Endothelial cell of umbilical vein (primary cell): ENCODE measurements around a stretch of chr4.

- PRO-cap = no peak
CAGE:
- cytosol, long polyA minus RNA = no peak
- cytosol, long polyA plus RNA = no peak
- long polyA plus RNA = no peak
- nucleus, long polyA minus RNA = no peak
- nucleus, long polyA plus RNA = no peak
Measured at GRCh38 chr4:3405157-3405372, 36.7 kb upstream of the HGFAC start.

- PRO-cap = no peak
CAGE:
- cytosol, long polyA minus RNA = no peak
- cytosol, long polyA plus RNA = no peak
- long polyA plus RNA = no peak
- nucleus, long polyA minus RNA = no peak
- nucleus, long polyA plus RNA = no peak
Measured at GRCh38 chr4:3496509-3497002, 33.5 kb downstream of the DOK7 start.

DNA sequence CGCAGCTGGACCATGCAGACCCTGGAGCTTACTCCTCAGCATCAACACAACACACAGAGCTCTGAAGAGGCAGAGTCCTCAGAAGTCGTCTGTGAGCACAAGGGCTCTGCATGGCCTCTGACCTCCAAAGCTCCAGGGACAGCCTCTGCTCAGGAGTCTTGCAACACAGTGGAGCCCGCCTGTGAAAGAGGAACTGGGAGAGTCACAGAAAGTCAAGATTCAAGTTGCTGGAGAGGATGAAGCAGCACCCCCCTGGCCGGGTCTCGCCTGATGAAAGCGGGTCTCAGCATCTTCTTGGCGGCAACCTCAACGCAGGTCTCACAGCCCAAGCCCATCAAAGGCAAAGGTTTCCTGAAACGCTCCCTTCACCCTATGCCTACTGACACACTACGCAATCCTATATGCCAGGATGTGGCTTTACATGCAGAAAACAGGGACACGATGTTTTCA is 2.8 kb downstream of the LRPAP1 start:
- PRO-cap = no peak
CAGE:
- cytosol, long polyA minus RNA = no peak
- cytosol, long polyA plus RNA = no peak
- long polyA plus RNA = no peak
- nucleus, long polyA minus RNA = no peak
- nucleus, long polyA plus RNA = no peak

GRCh38 chr4:3657591-3658274 is 108.5 kb upstream of the ADRA2C start:
- PRO-cap = no peak
CAGE:
- cytosol, long polyA minus RNA = no peak
- cytosol, long polyA plus RNA = no peak
- long polyA plus RNA = no peak
- nucleus, long polyA minus RNA = no peak
- nucleus, long polyA plus RNA = no peak

GRCh38 chr4:3709892-3711084 is 55.9 kb upstream of the ADRA2C start:
- PRO-cap = no peak
CAGE:
- cytosol, long polyA minus RNA = no peak
- cytosol, long polyA plus RNA = no peak
- long polyA plus RNA = no peak
- nucleus, long polyA minus RNA = no peak
- nucleus, long polyA plus RNA = no peak

GRCh38 chr4:4107317-4107837 is 119.4 kb downstream of the OTOP1 start:
- PRO-cap = no peak
CAGE:
- cytosol, long polyA minus RNA = no peak
- cytosol, long polyA plus RNA = no peak
- long polyA plus RNA = no peak
- nucleus, long polyA minus RNA = no peak
- nucleus, long polyA plus RNA = no peak

DNA sequence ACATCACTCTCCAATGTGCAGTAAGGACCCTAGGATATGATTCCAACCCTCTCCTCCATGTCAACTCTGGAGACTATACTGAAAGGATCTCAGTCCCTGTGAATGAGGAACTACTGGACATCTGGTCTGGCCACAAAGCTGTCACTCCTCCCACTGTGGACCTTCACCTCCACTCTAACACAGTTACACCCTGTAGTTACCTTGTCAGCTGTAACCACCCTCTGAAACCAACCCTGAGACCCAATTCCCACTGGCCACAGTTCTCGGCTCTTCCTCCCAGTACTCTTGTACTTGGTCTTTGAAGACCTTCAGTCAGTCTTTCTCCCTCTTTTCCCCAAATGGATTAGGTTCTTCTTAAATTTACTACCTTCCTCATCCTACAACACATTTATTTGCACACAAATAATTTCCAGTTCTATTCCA is 2.8 kb downstream of the TMEM128 start:
- PRO-cap = no peak
CAGE:
- cytosol, long polyA minus RNA = no peak
- cytosol, long polyA plus RNA = no peak
- long polyA plus RNA = no peak
- nucleus, long polyA minus RNA = start-site peak on the minus strand centred at position 258 of the sequence, 136 bp wide, 8 reads
- nucleus, long polyA plus RNA = no peak

GRCh38 chr4:4395762-4396871 is 9.2 kb downstream of the NSG1 start:
- PRO-cap = no peak
CAGE:
- cytosol, long polyA minus RNA = no peak
- cytosol, long polyA plus RNA = no peak
- long polyA plus RNA = no peak
- nucleus, long polyA minus RNA = no peak
- nucleus, long polyA plus RNA = no peak

DNA sequence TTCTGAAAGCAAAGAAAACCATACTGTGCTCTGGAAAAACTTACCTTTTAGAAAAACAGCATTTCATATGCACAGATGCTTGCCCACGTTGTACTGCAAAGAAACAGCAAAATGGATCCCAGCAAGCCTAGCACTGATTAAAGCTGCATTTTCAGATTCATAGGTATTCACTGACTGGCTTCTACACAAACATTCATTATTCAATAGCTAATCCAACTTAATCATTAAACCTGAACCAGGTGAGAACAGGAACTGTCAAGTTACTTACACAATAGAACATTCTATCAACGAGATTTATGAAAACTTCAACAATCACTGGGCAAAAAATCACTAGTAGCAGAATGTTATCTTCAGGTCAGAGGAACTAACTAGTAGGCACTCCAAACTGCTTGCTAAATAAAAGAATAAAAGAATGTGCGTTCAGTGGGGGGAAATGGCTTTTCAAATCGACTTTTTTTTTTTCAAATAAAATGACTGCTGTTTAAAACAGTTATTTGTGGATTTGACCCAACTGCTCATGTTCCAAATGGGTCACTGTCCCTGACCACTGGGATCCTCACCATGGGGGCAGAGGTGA is 42.3 kb downstream of the STX18 start:
- PRO-cap = no peak
CAGE:
- cytosol, long polyA minus RNA = no peak
- cytosol, long polyA plus RNA = no peak
- long polyA plus RNA = no peak
- nucleus, long polyA minus RNA = no peak
- nucleus, long polyA plus RNA = no peak

GRCh38 chr4:4522277-4522766 is 19.5 kb downstream of the STX18 start:
- PRO-cap = no peak
CAGE:
- cytosol, long polyA minus RNA = no peak
- cytosol, long polyA plus RNA = no peak
- long polyA plus RNA = no peak
- nucleus, long polyA minus RNA = no peak
- nucleus, long polyA plus RNA = no peak

DNA sequence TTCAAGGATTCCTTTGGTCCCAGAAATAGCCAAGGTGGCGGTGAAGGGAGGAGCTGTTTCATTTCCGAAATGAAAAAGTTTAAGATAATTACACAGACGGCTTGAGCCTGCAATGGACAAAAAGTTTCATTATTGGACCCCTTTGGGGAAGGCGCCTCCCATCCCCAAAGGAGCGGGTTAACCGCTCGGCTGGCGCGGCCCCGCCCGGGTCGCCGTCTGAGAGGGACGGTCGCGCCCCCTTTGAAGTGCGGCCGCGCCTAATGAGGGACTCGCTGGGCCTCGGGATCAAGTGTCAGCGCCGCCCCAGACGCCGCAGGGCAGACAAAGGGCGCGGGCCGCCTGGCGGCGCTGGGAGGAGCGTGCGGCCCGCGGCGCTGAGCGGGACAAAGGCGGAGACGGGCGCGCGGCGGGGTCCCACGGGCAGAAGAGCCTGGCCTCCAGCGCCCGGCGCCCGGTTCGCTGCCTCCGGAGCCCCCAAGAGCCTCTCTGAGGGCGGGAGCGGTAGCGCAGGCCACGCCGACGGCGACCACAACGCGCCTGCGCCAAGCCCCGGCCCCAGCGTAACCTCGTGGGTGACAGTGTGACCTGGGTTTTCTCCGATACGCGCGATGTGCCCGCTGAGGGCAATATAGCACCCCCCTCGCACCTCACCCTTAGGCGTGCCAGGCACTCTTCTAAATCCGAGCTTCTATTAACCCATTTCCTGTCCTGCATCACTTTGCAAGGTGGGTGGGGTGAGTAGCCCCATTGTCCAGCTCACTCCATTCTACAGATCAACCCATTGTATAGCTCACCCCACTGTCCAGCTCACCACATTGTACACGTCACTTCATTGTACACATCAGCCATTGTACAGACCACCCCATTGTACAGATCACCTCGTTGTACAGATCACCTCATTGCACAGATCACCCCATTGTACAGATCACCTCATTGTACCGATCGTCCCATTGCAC is 33.5 kb upstream of the STX18 start:
- PRO-cap = bidirectional peak, plus-strand start at position 392 of the sequence, minus-strand start at position 488 of the sequence
CAGE:
- cytosol, long polyA minus RNA = no peak
- cytosol, long polyA plus RNA = no peak
- long polyA plus RNA = no peak
- nucleus, long polyA minus RNA = no peak
- nucleus, long polyA plus RNA = no peak

DNA sequence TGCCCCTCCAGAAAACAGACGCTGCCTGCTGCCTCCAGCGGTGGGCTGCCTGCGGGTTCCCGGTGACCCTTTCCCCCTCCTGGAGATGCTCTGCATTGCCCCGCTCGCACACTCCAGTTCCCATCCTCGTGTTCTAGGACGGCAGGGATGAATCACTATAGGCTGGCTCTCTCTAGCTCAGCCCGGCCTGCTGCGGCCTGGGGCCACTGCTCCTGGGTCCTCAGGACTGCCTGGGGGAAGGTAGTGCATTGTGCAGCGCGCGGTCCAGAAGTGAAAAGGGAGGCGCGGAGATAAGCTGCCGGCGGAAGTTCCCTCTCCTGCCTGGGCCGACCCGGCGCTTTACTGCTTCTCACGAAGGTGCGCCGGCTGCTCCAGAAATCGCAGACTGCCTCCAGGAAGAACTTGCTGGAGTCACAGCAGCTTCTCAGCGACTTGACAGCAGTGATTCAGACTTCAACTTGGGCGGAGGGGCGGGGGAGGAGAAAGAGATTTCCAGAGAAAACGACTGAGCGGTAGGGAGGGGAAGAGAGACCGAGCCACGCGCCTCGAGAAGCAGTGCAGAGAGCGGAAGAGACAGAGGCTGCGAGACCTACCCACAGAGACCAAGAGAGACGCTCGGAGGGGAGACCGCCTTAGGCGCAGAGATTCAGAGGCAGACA is 6.7 kb upstream of the MSX1 start:
- PRO-cap = no peak
CAGE:
- cytosol, long polyA minus RNA = no peak
- cytosol, long polyA plus RNA = no peak
- long polyA plus RNA = no peak
- nucleus, long polyA minus RNA = no peak
- nucleus, long polyA plus RNA = no peak

DNA sequence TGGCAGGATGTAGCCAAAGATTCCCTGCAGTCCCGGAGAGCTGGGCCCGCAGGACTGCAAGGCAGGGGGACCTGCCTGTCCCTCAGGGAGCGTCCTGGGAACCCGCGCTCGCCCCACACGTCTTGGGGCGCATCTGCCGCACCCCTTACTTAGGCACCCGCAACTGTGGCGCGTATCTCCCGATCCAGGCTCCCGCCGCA is 761 bp upstream of the STK32B start:
- PRO-cap = unidirectional peak, plus-strand start at position 64 of the sequence
CAGE:
- cytosol, long polyA minus RNA = no peak
- cytosol, long polyA plus RNA = no peak
- long polyA plus RNA = no peak
- nucleus, long polyA minus RNA = no peak
- nucleus, long polyA plus RNA = no peak

DNA sequence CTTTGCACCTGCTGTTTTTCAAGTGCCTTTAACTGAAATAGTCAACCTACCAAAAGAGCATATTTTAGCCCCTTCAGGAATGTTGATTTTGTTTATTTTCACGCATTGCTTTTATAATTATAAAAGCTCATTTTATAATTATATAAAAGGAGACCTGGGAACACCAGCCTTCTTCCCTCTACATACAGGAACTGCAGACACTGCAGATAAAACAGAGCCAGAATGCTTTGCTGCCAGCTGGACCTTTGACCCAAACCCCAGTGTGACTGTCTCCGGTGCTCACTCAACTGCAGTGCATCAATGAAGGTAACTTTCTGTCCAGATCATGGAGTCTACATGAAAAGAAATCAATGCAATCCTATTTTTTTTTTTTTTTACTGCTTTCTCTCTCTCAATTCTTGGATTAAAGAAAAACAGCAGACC is 182.3 kb downstream of the EVC2 start:
- PRO-cap = no peak
CAGE:
- cytosol, long polyA minus RNA = no peak
- cytosol, long polyA plus RNA = no peak
- long polyA plus RNA = no peak
- nucleus, long polyA minus RNA = no peak
- nucleus, long polyA plus RNA = no peak

DNA sequence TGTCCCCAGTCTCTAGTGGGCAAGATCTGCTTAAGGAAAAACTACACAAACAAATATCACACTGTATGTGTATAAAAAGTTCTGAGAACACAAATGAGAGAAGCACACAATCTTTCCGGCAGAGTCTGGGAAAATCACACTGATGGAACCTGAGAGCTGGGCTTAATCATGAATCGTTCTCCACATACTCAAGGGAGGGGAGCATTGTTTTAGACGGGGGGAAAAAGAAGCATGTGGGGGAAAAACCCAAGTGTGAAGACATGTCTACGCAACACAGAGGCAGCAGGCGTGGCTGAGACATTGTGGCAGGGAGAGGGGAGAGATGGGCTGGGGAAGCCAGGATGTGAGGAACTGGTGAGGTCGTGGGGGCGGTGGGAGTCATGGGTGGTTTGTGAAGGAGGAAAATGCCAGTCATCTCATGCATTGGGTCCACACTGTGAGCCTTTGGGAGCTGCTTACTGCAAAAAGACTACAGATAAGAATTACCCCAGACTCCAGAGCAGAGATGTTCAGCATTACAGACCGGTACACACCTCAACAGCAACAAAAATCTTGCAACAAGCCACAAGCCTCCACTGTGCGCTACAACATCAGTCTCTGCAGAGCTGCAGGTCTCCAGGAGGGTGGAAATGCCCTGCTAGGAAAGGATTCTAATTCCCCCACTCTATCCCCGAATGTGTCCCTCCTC is 2.1 kb downstream of the JAKMIP1 start:
- PRO-cap = no peak
CAGE:
- cytosol, long polyA minus RNA = no peak
- cytosol, long polyA plus RNA = no peak
- long polyA plus RNA = no peak
- nucleus, long polyA minus RNA = no peak
- nucleus, long polyA plus RNA = no peak

DNA sequence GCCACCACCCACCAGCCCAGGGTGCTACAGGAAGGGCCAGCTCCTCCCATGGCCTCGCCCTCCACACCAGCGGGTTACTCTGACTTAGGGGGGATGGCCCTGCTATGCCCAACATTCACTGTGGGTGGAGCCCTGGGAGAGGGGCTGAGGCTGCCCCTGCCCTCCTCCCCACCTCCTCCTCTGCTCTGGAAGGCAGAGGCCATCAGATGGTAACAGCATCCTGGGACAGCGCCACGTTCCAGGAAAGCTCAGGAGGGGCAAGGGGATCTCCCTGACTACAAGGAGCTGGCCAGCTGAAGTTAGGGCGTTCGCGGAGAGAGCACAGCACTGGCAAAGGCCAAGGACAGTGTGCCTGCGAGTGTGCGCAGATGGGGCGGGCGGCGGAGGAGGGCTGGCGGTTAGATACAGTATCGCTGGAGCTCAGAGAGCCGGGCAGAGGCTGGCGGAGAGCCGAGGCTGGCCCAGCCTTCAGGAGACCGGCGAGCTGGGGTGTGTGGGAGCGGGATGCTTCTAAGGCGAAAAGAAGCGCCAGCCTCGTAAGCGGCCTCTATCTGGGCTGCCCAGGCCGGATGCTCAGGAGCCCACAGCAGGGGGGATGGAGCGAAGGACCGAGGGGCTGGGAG is 1.4 kb downstream of the JAKMIP1 start:
- PRO-cap = no peak
CAGE:
- cytosol, long polyA minus RNA = no peak
- cytosol, long polyA plus RNA = no peak
- long polyA plus RNA = no peak
- nucleus, long polyA minus RNA = no peak
- nucleus, long polyA plus RNA = no peak

- PRO-cap = no peak
CAGE:
- cytosol, long polyA minus RNA = no peak
- cytosol, long polyA plus RNA = no peak
- long polyA plus RNA = no peak
- nucleus, long polyA minus RNA = no peak
- nucleus, long polyA plus RNA = no peak
Measured at GRCh38 chr4:6273565-6273943, 3.9 kb downstream of the WFS1 start.

DNA sequence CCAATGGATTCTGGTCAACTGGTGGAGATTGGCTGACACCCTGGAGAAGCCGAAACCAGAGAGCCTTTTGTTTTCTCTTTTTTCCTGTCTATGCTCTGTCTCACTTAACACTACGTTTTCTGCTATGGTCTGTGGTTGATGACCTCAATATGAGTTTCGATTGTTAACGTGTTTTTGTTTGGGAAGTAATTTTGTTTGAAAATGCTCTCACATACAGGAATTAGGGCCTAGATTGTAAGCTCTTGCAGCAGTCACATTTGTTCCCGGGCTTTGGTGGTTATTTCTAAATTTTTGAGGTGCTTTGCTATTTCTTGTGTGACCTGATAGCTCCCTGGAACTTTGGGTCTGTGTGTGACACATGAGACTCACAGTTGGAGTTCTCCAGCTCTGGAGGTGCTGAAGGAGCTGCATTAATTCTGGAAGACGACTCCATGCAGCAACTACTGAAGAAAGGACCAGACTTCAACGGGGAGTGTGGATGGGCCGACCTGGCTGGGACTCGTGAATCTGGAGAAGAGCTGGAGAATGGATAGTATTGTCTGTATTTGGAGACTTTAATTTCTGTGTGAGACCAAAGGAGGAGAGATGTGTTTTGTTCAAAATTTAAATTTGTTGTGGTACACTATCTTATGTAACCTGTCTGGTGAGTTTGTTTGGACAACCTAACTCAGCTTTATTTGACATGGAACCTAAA is 1.4 kb downstream of the MRFAP1 start:
- PRO-cap = no peak
CAGE:
- cytosol, long polyA minus RNA = start-site peak on the plus strand centred at position 132 of the sequence, 14 bp wide, 22 reads; start-site peak on the plus strand centred at position 382 of the sequence, 26 bp wide, 16 reads
- cytosol, long polyA plus RNA = start-site peak on the plus strand centred at position 483 of the sequence, 960 bp wide, 2,702 and 2,372 reads in 2 replicates; start-site peak on the minus strand centred at position 530 of the sequence, 285 bp wide, 24 and 9 reads in 2 replicates
- long polyA plus RNA = no peak
- nucleus, long polyA minus RNA = no peak
- nucleus, long polyA plus RNA = start-site peak on the plus strand centred at position 42 of the sequence, 47 bp wide, 32 and 117 reads in 2 replicates; start-site peak on the plus strand centred at position 131 of the sequence, 51 bp wide, 35 and 63 reads in 2 replicates; start-site peak on the plus strand centred at position 261 of the sequence, 78 bp wide, 120 and 186 reads in 2 replicates

DNA sequence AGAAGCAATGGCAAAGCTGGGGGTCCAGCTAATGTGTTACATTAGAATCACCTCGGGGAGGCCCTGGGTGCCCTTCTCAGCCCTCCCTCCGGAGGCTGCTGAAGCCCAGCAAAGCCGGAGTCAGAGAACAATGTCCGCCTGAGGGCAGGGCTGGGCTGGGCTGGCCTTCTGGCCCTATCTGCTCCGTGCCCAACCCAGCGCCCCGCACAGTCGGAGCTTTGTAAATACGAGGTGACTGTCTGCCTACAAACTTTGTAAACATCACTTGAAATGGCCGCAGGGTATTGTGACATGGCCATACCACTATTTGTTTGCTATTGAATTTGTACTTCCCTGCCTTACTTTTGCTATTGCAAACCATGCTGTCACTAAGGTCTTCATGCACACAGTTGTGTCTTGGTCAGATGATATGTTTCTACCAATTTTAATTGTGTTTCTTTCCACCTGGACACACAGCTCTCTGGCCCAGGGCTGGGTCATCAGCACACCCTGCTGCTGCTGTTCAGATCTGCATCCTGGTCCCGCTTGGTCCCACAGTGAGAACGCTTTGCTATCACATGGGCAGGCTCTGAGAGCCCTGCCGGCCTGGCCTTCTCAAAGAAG is 2.1 kb downstream of the S100P start:
- PRO-cap = no peak
CAGE:
- cytosol, long polyA minus RNA = no peak
- cytosol, long polyA plus RNA = no peak
- long polyA plus RNA = no peak
- nucleus, long polyA minus RNA = no peak
- nucleus, long polyA plus RNA = no peak

DNA sequence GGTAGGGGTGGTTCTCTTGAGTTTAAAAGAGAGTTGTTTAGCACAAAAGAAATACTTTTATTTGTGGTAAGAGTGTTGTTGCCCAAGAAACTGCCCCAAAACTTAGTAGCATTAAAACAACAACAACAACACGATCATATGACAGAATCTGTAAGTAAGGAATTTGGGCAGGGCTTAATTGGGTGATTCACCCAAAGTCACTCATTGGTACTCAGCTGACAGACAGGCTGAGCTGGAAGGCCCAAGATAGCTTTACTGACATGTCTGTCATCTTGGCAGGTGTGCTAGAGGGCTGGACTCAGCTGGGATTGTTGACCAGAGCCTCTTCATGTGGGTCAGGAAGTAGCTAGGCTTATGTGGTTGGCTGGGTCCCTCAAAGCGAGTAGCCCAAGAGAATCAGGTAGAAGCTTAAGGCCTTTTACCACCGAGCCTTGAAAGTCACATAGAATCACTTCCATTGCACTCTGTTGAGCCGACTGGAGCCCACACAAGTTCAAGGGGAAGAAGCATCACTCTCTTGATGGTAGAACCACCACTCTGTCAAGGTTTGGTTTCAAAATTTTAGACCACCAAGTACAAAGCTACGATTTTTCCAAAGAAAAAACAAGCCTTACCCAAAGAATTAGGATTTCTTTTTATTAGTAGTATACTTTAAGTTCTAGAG is 52.4 kb downstream of the KIAA0232 start:
- PRO-cap = no peak
CAGE:
- cytosol, long polyA minus RNA = no peak
- cytosol, long polyA plus RNA = no peak
- long polyA plus RNA = no peak
- nucleus, long polyA minus RNA = no peak
- nucleus, long polyA plus RNA = no peak